Measurements from ENCODE around the gene F13B.

DNA sequence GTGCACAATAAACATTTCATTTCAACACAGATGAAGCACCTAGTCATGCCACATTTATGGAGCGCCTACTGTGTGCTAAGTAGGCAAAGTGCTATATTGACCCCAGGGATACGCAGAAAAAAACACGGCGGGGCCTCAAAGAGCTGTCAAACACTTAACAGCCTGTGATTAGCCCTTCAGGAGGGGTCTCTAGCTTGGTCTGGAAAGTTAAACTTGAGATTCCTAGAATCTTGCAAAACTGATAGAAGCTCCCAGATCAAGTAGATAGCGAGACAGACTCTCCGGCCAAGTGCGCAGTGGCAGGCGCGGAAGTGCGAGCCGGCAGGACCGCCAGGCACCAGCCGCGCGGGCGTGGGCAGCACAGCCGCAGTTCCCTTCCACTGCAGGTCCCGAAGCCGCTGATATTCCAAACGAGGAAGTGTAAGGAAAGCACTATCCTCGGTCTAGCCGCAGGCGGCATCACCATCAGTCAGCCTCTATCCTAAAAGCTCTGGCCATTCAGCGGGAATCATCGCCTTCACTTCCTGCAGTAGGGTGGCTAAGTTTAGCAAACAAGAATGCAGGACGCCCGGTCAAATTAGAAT, 840 bp downstream of the GLRX2 start:
- PRO-cap, result unidirectional peak, plus-strand start at position 340 of the sequence

DNA sequence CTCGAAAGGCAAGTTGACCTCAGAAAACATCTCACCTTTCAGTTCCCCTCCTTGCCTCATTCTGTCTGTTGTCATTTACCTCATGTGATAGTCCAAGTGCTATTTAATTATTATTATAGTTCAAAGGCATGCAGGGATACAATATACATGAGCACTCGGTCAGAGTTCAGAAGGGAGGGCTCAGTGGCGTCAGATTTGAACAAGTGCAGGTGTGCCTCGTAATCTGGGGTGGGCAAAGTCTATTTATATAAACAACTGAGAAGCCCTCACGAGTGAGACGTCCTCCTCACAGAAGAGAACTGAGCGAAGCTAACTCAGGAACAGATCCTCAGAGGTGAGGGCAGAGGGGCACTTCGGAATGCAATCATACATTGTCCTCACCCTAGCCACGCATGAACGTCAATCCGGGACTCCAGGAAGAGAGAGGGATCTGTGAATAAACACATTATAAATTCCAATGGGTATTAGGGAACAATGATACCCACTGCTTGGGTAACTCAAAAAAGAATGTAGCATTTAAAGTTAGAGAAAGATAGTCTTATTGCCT, 127.0 kb upstream of the B3GALT2 start:
- PRO-cap, result no peak

DNA sequence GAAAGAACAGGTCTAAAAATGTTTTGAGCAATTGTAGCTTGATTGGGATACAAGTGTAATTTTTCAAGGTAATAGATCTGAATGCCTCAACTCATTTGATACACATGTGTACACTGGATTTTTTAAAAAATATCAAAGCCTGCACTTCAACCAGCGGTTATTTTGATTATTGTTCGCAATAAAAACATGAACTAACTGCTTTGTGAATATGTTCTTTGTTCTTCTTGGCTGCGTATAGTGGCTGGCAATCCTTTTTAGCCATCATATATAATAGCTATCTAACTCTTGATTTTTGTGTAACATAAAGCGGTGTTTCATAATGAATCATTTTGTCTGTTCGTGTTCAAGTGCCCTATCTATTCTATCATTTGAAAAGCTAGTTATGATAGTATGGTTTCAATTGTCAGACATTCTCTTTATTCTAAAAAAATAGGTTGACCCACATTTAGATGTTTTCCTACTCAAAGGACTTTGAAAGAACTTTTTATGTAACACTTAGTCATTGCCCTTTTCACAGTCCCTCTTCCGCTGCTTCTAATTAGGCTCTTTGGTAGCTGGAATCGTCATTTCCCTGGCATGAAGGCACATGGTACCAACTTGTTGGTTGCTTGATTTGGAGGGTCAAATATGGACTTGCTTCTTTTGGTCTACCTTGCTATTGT, 272.1 kb upstream of the B3GALT2 start:
- PRO-cap, result no peak

GRCh38 chr1:193472856-193473422, 286.5 kb upstream of the B3GALT2 start:
- PRO-cap, result no peak

GRCh38 chr1:193479192-193479781, 292.9 kb upstream of the B3GALT2 start:
- PRO-cap, result no peak

GRCh38 chr1:193634630-193635040, 448.2 kb upstream of the B3GALT2 start:
- PRO-cap, result no peak

- PRO-cap, result no peak
These were observed 1689.0 kb downstream of the KCNT2 start for GRCh38 chr1:194919190-194919652.

DNA sequence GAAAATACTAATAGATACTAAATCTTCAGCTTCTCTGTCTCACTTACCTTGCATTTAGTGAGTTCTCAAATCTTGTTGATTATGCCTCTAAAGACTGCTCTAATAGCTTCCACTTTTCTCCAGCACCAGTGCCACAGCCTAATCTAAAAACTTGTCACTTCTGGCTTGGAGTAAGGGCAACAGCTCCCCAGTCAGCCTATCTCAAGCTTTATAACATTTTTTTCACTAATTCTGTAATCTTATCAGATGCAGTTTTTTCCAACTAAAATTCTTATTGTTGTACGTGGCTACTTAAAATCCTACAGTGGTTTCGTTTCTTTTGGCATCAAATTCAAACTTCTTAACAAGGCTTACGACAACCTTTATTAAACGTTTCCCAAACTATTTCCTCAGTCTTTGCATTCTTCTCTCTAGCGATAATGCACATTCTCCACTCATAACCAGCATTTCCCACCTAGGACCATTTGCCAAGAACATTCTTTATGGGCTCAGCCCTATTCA, 204.1 kb downstream of the KCNT2 start:
- PRO-cap, result no peak

DNA sequence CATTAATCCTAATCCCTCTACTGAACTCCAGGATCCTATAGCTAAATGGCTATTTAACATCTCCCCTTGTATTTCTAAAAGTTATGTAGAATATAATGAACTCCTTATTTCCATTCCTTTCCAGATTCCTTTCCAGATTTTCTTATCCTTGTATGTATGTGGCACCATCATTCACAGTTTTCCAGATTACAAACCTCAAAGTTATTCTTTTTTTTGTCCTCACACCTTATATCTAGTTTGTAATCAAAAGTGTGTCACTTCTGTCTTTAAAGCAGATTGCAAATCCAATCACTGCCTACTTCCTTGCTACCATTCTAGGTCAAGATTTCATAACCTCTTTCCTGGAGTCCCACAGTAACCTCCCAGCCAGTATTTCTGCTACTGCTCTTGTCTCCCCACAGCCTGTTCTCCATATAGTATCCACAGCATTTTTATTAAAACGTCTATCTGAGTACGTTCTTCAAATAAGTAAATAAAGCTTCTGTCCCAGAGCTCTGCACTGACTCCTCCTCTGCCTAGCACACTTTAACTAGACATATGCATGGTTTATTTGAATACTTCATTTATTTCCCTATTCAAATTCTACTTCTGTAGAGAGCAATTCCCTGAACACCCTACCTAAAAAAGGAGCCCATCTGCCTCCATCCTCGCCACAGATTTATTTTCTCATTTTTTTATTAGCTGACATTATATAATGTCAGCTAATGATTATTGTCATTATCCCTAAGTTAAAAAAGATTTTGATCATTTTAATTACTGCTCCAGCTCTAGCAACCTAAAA, 157.7 kb downstream of the KCNT2 start:
- PRO-cap, result no peak

GRCh38 chr1:196459370-196460009, 148.8 kb downstream of the KCNT2 start:
- PRO-cap, result no peak

GRCh38 chr1:196603612-196604232, 4.5 kb downstream of the KCNT2 start:
- PRO-cap, result no peak

GRCh38 chr1:196889770-196890227, 1.9 kb downstream of the CFHR4 start:
- PRO-cap, result no peak

- PRO-cap, result no peak
These were observed at the start of gene F13B for GRCh38 chr1:197067127-197067375. TSS of gene F13B (minus strand) at chr1:197067260.

- PRO-cap, result no peak
These were observed 972 bp downstream of the CRB1 start for GRCh38 chr1:197268983-197269465.

DNA sequence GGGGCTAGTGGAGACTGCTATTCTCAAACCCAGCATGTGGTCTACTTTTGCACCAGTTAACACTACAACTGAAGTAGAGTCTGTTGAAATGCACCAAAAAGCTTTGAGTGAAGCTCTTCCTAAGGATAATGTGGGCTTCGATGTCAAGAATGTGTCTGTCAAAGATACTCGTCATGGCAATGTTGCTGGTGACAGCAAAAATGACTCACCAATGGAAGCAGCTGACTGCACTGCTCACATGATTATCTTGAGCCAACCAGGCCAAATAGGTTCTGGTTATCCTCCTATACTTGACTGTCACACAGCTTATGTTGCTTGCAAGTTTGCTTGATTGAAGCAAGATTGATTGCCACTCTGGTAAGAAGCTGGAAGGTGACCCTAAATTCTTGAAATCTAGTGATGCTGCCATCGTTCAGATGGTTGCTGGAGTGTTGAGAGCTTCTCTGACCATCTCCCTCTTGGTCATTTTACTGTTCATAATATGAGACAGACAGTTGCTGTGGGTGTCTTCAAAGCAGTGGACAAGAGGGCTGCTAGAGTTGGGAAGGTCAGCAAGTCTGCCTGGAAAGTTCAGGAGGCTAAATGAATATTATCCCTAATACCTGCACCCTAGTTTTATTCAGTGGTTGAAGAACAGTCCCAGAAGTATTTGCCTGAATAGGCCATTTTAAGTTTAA, 85.1 kb downstream of the DENND1B start:
- PRO-cap, result no peak

- PRO-cap, result no peak
These were observed 6.8 kb upstream of the DENND1B start for GRCh38 chr1:197781997-197782629.

DNA sequence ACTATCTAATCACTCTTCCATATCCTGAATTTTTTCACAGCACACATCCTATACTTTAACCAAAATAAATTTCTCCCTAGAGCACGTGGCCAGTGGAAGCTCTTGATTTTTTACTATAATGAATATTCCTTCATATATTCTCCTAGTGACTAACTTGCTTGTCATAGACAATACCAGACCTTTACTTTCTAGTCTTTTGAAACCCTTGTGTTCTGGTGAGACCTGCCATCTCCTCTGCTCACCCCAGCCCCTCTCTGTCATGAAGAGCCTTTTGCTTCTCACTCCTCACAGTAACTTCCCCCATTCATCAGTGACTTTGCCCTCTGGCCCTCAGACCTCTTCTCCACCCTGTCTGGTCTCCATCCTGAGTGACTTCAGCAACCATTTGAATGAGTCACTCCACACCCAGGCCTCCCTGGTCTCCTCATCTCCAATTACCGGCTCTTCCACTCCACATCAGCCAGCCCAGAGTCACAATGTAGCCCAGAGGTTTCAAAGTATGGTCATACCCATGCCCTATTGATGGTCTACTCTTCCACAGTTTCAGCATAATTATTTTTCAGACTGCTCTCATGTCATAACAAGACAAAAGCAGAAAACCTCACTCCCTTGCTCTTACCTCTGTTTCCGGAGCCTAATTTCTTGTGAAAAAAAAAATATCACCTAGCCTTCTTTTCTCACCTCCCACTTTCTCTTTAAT, 35.8 kb upstream of the NEK7 start:
- PRO-cap, result no peak

DNA sequence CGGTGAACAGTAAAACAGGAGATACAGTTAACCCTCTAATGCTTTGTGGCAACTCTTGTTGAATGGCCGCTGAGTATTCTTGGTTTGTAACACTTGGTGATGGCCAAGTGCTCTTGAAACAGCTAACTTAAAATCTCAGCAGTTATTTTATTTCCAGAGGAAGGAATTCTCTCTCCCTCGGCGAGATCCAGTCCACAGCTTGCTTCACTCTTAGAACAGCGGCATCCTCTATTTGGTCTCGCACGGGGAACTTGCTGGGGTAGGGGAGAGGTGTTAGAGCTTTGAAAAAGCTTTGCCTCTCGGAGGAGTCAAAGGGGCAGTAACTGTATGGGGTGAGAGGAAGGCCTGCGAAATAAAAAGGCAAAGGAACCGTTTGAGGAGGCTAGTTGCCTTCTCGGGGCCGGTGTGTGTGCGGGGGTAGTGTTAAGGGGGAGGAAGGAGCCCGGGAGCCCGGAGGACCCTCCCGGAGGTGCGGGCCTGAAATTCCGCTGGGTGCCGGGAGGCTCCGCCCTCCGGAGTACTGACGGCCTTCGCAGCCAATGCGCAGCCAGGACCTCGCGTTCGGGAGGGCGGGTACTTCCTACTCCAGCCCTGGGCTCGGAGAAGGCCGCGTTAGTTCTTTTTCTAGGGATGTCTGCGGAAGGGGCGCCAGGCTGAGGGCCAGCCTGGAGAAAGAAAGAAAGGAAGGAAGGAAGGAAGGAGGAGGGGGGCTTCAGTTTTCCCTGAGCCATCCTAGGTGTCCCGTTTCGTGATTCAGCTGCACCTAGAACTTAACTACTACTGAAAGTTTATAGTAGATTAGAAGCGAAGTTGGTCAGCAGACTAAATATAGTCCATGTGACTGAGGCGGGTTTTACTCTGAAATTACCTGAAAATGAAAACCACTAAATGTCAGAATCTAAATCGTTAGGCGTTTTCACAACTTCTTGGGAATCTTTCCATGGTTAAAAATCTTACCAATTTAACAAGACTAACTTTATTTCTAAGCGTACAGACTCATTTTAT, 2.1 kb downstream of the NEK7 start:
- PRO-cap, result bidirectional peak, plus-strand start at position 627 of the sequence, minus-strand start at position 481 of the sequence

GRCh38 chr1:198167297-198168187, 10.7 kb downstream of the NEK7 start:
- PRO-cap, result no peak

- PRO-cap, result no peak
These were observed 17.4 kb downstream of the NEK7 start for GRCh38 chr1:198174047-198174847.